Pericardium (tissue), 1 donor: ENCODE measurements around the gene FA2H.

DNA sequence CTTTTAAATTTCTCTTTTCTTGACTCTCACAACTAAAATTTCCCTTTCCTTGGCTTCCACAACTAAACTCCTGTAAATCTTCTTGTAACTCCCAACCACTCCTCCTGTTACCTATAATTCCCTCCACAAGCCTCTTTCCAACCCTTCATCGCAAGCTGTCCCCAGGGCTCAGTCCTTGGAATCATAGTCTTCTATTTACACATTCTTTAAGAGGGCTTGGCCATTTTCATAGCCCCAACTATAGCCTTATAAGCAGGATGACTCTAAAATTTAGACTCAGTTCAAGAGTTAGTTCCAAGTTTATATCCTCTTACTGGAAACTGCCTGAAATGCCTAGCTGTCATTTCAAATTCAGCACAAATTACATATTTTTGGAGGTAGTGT, 23.9 kb downstream of the GLG1 start:
- RRBS, result no CpG with 5 or more reads among the region's 1 CpG

GRCh38 chr16:74622798-74623786, 16.2 kb upstream of the GLG1 start:
- RRBS, result no CpG with 5 or more reads among the region's 6 CpGs

DNA sequence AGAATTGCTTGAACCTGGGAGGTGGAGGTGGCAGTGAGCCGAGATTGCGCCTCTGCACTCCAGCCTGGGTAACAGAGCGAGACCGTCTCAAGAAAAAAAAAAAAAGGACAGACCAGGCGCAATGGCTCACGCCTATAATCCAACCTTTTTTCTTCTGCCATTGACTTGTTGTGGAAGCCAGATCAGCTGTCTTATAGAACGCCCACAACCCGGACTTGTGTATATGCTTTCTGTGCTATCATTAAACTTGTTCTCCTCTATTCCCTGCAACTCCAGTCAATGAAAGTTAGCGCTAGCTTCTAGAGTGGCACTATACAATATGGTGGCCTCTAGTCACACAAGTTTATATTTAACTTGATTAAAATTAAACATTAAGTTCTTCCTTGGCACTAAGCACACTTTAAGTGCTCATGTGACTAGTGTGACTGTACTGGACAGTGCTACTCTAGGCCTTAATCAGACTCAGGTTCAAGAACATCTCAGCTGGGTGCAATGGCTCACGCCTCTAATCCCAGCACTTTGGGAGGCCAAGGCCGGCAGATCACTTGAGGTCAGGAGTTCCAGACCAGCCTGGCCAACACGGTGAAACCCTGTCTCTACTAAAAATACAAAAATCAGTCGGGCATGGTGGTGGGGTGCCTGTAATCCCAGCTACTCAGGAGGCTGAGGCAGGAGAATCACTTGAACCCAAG, 18.7 kb upstream of the GLG1 start:
- RRBS, result no CpG with 5 or more reads among the region's 13 CpGs

GRCh38 chr16:74774058-74775197, at the start of gene FA2H:
Gene FA2H, minus strand, starts transcription at chr16:74774820.
- RRBS, result 2% methylated on average over 33 of the region's 106 CpGs

DNA sequence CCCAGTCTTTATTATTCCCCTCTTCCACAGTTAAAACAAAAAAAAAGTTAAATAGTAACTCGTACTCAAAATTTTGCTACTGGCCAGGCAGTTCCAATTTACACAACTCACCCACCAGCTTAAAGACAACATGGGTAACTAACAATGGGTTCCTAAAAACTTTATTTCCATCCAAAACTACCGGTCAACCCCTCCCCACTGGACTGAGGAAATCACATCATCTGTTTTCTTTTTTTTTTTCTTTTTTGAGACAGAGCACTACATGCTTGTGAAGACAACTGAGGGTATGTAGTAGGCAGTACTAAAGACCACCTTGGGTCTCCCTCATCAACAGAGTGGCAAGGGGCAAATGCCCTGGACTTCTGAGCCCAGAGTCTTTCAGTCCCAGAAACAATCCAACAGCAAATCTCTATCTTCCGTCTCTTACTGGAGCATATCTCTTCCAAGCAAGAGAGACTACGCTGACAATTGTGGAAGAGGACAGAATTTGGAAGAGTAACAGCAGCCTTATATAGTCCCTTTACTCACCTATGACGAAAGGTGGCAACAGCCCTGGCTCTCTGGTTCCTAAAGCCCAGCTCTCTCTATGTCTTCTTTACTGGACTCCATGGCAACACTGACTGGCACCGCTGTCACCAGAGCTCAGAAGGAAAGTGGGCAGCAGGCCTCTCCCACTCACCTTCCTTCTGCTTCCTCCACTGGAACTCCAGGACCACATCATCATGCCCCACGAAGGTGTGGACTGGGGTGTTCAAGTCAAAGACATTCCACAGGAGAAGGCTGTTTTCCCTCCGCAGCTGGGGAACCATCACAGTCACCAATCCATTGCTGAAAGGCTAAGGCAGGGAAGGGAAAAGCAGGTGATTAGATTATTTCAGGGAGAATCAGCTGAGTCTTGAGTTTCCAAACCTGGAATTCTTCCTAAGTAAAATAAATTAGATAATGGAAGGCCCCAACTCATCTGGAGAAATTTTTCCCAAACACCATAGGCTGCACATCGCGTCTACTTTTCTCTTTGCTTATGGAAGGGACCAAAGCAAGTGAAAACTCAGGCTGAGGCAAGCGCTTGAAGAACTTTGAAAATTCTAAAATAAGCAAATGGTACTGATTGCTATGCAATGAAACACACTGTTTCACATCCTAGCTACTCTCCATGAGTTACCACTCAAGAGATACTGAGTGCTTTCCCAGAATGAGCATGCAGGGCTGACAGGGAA, 63.2 kb downstream of the WDR59 start:
- RRBS, result no CpG with 5 or more reads among the region's 11 CpGs

GRCh38 chr16:74999130-74999856, 469 bp downstream of the ZNRF1 start:
- RRBS, result 2% methylated on average over 50 of the region's 86 CpGs

GRCh38 chr16:75044900-75045205, 46.0 kb downstream of the ZNRF1 start:
- RRBS, result no CpG with 5 or more reads among the region's 3 CpGs

- RRBS, result 78% methylated on average over 5 of the region's 17 CpGs
Measured at GRCh38 chr16:75228991-75229472, 10.2 kb downstream of the CTRB1 start.

DNA sequence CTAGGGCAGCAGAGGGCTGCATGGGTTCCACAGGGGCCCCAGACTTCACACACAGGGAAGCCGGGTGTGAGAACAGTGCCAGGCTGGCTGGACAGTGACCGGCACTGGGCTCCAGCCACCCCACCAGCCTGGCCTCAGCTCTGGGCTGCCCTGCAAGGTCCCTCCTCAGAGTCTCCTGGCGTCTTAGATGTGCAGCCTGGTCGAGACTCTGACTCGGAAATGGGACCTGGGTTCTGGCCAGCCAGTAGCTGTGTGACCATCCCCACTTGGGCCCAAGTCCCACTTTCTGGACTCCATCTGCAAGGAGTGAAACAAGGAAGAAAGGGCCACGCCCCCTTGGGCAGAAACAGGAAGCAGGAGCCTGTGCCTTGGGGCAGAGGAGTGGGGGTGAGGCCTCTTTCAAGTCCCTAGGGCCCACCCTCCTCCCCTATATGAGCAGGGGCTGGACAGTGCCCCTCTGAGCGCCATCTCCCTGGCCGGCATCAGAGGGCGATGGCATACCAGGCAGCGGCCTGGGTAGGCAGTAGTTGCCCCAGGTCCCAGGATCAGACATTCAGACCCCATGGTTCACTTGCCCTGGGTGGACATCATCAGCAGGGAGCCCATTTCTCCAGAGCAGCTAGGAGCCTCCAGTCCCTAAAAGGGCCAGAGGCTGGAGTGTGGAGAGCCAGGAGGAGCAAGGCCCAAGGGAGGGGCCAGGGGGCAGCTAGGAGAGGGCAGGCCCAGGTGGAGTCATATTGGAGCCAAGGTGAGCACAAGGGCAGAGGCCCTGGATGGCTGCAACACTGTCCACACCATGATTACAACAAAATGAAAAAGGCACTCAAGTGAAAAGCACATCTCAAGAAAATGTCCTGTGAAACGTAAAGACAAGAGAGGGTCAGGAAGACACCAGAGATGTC, 7.1 kb downstream of the BCAR1 start:
- RRBS, result no CpG with 5 or more reads among the region's 11 CpGs

GRCh38 chr16:75244927-75246008, 6.2 kb downstream of the BCAR1 start:
- RRBS, result 18% methylated on average over 2 of the region's 28 CpGs

GRCh38 chr16:75249794-75250582, 1.4 kb downstream of the BCAR1 start:
- RRBS, result 4% methylated on average over 8 of the region's 20 CpGs

DNA sequence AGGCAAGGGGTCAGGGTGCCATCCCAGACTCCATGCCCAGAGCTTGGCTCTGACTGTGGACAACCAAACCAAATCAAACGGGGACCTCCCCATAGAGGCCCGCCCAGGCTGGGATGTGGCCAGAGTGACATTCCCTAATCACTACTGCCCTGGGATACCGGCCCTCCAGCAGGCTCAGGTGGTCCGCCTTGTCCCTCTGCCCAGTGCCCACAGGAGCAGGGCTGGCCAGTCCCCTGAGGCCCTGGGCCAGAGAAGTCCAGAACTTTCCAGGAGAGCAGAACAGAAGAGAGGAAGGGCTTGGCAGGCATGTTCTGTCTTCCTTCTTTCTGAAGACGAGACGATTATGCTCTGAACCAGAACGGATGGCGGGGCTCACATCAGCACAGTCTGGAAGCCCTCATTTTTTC, 12.8 kb upstream of the BCAR1 start:
- RRBS, result no CpG with 5 or more reads among the region's 8 CpGs

GRCh38 chr16:75287653-75288256, 36.3 kb upstream of the BCAR1 start:
- RRBS, result no CpG with 5 or more reads among the region's 7 CpGs

GRCh38 chr16:75377908-75378776, 55.2 kb downstream of the CFDP1 start:
- RRBS, result no CpG with 5 or more reads among the region's 8 CpGs

GRCh38 chr16:75552784-75553437, 3.1 kb downstream of the TMEM231 start:
- RRBS, result no CpG with 5 or more reads among the region's 3 CpGs

- RRBS, result no CpG with 5 or more reads among the region's 7 CpGs
Measured at GRCh38 chr16:75559916-75560574, 4.0 kb upstream of the TMEM231 start.

- RRBS, result 2% methylated on average over 14 of the region's 42 CpGs
Measured at GRCh38 chr16:75566631-75567260, 567 bp downstream of the GABARAPL2 start.

DNA sequence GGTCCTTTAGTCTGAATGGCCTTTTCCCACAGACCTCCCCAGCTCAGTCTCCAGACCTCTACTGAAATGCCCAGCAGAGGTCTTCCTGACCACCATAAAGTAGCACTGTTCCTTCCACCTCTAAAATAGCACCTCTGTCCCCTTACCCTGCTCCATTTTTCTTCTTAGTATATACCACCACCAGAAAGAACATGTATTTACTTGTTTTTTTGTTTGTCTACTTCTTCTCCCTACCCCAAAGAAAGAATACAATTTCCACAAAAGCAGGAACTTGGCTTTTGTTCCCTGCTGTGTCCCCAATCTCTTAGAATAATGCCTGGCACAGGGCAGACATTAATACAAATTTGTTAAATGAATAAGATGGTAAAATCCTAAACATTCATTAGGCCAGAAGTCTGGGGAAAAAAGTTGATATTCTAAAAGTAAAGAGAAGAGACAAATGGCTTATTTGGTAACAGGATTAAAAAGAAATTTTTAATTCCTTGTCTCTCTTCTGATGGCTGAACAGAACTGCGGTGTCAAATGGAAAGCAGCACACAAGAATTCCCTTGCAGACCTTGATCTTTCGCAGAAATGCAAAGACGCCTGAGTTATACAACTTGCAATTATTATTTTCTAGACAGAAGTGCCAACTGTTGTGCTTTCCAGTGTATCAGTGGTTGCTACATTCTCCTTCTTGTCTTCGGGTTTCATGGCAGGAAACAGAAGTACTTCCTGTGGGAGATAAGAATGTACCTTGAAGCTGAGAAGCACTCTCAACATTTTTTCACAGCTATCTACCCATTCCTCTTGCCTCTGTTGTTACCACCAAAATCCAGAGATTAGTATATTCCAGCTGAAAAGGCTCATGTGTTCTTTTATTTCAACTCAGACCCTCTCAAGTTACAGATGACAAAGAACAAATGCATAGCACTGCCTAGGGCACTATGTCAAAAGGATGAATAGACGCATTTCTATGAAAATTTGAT, 4.5 kb upstream of the ADAT1 start:
- RRBS, result no CpG with 5 or more reads among the region's 5 CpGs

DNA sequence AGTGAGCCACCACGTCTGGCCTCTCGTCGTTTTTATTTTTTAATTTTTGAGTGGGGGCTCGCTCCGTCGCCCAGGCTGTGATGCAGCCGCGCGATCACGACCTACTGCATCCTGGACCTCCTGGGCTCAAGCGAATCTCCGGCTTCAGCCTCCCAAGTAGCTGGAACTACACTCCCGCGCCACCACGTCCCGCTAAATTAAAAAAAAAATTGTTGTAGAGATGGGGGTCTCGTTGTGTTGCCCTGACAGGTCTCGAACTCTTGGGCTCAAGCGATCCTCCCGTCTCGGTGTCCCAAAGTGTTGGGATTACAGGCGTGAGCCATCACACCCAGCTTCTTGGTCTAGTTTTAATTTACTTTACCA, 1.2 kb downstream of the TERF2IP start:
- RRBS, result no CpG with 5 or more reads among the region's 22 CpGs

GRCh38 chr16:75653814-75654783, 6.5 kb downstream of the TERF2IP start:
- RRBS, result no CpG with 5 or more reads among the region's 3 CpGs